ENCODE data around the gene DHCR24.

DNA sequence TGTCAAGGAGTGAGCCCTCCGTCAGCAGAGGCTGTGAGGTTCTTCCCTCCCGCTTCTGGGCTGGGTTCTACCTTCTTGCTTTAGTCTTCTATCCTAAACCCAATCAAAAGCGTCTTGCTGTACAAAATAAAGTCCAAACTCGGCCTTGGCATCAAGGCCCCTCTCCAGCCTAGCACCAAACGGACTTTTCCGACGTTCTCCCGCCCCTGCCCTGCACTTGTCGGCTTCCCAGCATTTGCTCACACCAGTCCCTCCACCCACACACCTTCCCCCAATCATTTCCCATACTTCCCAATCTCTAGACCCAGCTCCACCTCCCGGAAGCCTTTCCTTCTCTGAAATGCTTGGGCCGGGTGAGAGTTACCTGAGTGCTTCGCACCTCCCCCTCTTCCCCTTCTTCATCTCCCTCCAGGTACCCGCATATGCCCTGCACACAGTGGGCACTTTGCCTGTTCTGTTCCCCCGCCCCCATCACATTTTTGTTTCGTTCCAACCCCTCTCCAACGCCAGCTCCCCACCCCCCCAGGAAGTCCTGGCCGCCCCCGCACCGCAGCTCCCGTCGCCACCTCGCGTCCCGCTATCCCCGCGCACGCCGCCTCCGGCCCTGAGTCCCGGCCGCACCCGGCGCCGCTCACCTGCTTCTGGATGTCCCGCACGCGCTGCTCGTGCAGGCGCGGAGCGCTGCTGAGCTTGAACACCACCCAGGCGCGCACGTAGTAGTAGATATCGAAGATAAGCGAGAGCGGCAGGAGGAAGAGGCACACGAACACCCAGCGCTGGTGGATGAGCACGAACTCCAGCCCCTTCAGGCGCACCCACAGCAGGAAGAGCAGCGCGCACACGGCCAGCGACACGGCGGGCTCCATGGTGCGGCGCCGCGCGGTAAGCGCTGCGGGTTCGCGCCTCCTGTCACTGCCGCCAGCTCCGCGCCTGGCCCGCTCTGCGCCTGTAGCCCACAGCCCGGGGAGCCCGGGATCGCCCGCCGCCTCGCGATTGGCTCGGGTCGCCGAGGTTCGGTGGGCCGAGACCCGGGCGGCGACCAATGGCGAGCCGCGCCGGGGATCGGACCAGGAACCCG lies at the start of gene DHCR24:
Gene DHCR24 (minus strand): TSS at position 942 of the 1,078 bp plus-strand sequence.
- RRBS, 2 experiments = under 1 to 1% methylated on average over 15 of the region's 92 CpGs

DNA sequence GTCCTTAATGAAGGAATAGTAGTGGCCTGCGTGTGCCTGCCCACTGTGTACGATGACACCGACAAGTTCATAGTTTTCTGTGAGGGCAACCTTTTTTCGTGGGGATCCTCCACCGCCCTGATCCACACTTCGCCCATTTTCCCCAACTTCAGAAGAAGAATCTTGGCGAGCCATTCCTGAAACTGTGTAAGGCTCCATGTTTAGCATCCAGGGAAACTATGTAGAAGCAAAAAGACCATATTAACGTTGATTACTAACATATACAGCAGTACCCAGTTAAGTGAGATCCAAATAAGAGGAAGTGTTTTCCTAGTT lies 57.6 kb downstream of the PCSK9 start:
- RRBS, 2 experiments = no CpG with 5 or more reads among the region's 8 CpGs

GRCh38 chr1:55362582-55363110 lies 147.5 kb upstream of the USP24 start:
- RRBS, 2 experiments = no CpG with 5 or more reads among the region's 3 CpGs

GRCh38 chr1:55443424-55444183 lies 228.4 kb upstream of the USP24 start:
- RRBS, 2 experiments = no CpG with 5 or more reads among the region's 8 CpGs

- RRBS, 2 experiments = no CpG with 5 or more reads among the region's 2 CpGs
Observed at GRCh38 chr1:55584693-55585328, 369.6 kb upstream of the USP24 start.

- RRBS, 2 experiments = no CpG with 5 or more reads among the region's 6 CpGs
Observed at GRCh38 chr1:56080967-56081748, 498.2 kb downstream of the PLPP3 start.

GRCh38 chr1:56190122-56190742 lies 389.1 kb downstream of the PLPP3 start:
- RRBS, 2 experiments = no CpG with 5 or more reads among the region's 8 CpGs

GRCh38 chr1:56384124-56384941 lies 195.0 kb downstream of the PLPP3 start:
- RRBS, 2 experiments = no CpG with 5 or more reads among the region's 9 CpGs

DNA sequence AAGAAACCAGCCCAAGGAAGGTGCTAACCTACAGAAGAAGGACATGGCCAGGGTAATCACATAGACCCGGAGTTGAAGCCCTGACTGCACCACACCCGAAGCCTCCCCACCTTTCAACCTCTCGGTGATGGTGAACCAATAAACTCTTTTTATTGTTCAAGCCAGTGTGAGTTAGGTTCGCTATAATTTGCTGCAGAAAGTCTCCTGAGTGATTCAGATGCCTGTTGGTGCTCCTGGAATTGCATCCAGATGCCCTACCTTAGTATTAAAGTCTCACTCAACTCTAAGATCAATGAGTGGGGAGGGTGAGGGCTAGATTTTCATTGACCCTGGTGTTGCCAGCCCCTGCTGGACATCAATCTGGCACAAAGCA lies 163.6 kb downstream of the PLPP3 start:
- RRBS, 2 experiments = no CpG with 5 or more reads among the region's 4 CpGs

- RRBS, 2 experiments = no CpG with 5 or more reads among the region's 10 CpGs
Observed at GRCh38 chr1:56432477-56433648, 146.5 kb downstream of the PLPP3 start.

DNA sequence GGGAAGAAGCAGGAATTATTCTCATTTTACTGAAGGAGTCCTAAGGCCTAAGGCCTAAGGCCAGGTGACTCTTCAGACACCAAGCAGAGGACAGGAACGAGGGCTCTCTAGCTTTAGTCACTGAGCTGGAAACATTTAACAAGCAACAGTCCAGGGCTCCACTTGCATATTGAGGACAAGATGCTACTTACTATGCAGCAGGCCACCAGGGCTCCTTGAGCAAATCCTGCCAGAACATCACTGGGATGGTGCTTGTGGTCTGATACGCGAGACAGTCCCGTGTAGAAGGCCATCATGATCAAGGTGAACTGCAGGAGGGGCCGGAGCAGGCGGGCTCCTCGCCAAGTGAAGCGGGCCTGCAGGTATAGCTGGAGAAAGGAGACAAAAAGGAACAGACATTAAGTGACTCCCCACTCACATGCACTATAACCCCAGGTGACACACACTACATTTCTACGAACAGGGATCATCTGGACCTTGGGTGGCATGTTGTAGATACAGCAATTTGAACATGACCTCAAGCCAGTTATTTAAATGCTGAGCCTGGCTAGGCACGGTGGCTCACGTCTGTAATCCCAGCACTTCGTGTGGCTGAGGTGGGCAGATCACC lies 67.5 kb downstream of the PLPP3 start:
- RRBS, 2 experiments = no CpG with 5 or more reads among the region's 12 CpGs

DNA sequence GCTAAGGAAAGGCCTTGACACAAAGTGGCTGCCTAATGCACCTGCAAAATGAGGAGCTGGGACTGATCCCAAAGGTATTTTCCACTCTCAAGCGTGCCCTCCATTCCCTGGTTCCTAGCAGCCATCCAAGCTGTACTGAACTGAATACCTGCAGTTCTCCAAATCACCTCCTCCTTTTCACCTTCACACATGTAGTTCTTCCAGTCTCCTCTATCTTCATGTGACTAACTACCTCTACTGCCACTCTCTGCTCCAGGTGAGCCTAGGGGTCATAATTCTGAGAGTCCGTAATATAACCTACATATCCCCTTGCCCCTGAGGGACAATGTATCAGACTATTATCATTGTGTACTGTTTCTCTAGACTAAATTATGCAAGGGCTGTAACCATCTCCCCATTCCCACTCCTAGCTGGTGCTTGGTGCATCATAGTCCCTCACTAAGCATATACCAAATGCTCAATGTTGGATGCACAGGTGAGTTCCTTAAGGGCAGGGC lies 60.3 kb downstream of the PLPP3 start:
- RRBS, 2 experiments = no CpG with 5 or more reads among the region's 2 CpGs

- RRBS, 2 experiments = no CpG with 5 or more reads among the region's 2 CpGs
Observed at GRCh38 chr1:56519718-56520384, 59.5 kb downstream of the PLPP3 start.

GRCh38 chr1:56524000-56524715 lies 55.2 kb downstream of the PLPP3 start:
- RRBS, 2 experiments = no CpG with 5 or more reads among the region's 13 CpGs

GRCh38 chr1:57017114-57017761 lies 51.4 kb upstream of the C8B start:
- RRBS, 2 experiments = no CpG with 5 or more reads among the region's 8 CpGs

DNA sequence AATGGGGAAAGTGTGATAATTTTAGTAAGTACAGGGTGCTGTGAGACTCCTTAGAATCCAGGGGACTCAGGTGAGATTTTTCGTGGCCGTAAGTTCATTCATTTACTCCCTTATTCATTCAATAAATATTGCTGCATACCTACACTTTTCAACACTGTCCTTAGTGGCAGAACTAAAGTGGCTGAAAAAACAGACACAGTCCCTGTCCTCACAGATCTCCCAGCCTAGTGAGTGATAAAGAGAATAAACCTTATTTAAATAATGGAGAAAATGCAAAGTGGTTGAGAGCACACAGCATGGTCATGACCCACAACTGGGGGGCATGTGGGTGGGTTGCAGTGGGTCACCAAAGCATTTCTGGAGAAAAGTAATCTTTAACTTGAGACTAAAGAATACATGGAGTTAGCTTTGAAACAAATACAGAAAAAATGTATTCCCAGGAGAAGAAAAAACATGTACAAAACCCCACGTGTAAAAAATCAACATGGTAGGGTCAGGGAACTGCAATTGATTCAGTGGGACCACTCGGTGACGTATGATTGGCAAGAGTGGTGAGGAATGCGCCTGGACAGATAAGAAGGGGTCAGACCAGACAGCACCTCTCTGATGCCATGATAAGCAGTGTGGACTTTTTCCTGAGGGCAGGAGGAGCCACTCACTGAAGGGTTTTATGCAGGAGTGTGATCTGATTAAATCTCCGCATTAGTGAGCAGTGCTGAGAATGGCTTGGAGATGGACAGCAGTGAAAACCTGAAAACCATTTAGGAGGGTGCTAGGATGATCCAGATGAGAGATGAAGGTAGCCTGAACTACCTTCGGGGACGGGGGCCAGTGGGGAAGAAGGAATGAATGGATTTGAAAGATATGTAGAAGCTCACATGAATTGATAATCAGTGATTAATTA lies 142.6 kb downstream of the DAB1 start:
- RRBS, 2 experiments = no CpG with 5 or more reads among the region's 9 CpGs

DNA sequence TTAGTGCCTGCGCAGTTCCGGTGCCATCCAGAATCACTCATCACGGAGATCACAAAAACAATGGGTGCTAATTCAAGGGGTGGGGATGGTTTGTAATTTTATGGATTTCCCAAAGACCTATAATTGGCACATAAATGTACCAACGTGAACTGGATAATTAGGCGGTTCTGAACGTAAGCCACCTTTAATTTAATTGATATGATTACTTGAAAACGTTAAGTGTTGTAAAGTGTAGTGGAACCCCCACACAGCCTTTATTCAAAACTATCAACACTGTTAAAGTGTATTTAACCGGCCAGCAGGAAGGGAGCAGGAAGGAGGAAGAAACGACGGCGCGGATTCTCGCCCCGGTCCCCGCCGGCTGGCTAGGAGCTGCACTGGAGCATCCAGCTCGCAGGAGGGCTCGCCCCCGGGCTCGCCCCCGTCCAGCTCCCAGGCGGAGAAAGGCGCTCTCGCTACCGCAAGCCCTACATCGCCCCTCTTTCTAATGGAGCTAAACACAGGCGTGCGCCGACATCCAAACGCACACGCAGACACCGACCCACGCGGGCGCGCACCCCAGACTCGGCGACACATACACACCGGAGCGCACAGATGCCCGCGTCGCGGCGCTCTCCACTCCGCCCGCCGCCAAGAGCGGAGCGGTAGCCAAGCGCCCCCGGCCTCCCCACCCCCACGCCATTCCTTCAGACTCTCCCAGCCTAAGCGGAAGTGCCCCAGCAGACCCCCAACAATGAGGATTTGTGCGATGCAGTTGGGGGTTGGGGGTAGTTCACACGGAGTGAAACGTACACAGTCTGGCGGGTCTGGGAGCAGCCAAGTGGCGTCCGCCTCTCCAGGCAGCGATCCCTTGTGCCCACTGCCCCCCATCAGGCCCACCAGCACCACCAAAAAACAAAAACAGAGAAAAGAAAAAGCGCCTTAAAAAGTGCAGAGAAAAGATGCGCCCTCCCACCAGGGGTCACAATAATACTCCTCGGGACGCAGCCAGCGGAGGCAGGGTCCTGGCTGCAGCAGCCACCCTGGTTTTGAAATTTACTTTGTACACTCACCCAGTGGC lies 1.6 kb downstream of the DAB1 start:
- RRBS, 2 experiments = under 1 to 1% methylated on average over 24 of the region's 66 CpGs

DNA sequence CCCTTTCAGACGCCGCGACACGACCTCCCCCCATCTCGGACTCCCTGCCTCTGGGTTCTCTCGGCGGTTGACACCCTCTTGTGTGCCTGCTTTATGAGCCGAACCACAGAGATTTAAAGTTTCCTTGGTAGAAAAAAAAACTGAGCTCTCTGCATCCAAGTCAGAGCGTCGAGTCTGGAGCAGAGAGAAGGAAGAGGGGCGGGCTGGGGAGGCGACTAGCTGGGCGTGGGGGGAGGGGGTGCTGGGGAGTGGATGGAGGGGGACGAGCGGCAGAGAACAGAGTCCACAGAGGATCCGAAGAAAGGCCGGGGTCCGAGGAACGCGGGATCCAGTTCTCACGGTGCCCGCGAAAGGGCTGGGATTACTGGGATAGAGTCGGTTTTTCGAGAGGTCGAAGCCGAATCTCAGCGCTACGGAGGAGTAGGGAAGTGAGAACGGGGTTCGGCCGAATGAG lies 808 bp downstream of the DAB1 start:
- RRBS, 2 experiments = no CpG with 5 or more reads among the region's 32 CpGs

DNA sequence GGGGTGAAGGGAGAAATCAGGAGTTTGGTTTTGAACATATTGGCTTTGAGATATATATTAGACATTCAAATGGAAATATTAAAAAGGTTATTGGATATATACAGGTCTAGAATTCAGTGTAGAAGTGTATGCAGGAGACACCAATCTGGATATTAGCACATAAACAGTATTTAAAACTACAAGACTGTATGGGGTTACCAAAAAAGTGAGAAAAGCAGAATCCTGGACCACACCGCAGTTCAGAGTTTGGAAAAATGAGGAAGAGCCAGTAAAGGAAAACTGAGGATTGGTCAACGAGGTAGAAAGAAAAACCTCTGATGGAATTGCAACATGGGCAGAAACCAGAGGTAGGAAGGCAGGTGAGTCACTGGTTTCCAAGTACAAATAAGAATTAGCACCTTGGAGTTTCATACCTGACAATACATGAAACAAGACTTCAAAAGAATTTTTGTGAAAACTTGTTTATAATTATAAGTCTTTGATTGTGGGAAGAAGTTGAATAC lies 533.6 kb upstream of the DAB1 start:
- RRBS, 2 experiments = no CpG with 5 or more reads among the region's 2 CpGs

- RRBS, 2 experiments = 2 to 13% methylated on average over 8 to 15 of the region's 46 CpGs
Observed at GRCh38 chr1:58249417-58250029, 297.0 kb downstream of the OMA1 start.

Data from NT2/D1 (cell line).